Peripheral blood mononuclear cell (primary cell): ENCODE measurements around the gene ARMS2.

- PRO-cap, 8 experiments = no peak in any of the 8 experiments
These were observed 24.4 kb downstream of the TACC2 start for GRCh38 chr10:122013146-122013918.

GRCh38 chr10:122087039-122087736 is 98.2 kb downstream of the TACC2 start:
- PRO-cap, 8 experiments = no peak in any of the 8 experiments

DNA sequence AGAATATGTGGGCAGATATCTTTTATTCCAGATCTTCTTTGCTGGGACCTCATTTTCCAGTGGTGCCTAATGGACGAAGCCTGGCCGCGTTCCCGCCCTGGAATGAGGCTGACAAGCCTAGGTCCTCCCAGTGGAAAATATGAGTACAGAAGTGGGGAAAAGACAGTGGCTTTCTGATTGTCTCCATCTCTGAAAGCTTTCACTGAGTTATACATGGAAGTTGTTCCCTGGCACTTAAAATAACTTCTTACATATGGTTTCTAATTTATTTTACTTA is 139.4 kb downstream of the TACC2 start:
- PRO-cap, 8 experiments = no peak in any of the 8 experiments

DNA sequence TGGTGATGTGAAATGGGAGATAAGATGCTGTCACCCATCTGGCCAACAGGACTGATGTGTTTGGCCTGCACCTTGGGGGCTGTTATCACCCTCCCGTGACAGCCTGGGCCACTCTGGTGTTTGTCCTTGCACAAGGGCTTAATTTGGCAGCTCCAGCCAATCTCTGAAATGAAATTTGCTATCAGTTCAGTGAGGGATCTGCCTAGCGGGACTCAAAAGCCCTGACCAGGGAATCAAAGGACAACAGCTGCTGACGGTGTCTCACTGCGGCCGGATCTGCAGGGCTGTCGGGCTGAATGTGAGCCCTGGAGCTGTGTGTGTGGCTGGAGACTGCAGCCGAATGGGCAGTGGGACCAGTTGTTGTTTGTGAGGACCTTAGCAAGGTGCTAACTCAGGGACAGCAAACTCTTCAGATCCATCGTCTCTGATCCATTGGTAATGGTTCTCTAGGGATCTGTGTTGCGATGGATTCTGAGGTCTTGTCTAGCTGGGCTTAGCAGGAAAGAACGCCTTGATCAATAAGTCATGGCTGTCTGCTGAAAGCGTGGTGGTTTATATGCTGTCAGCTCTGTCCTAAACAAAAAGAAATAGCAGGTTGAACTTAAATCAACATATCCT is 131.2 kb upstream of the BTBD16 start:
- PRO-cap, 8 experiments = no peak in any of the 8 experiments

- PRO-cap, 8 experiments = no peak in any of the 8 experiments
These were observed 39.0 kb downstream of the BTBD16 start for GRCh38 chr10:122309955-122310721.

- PRO-cap, 8 experiments = no peak in any of the 8 experiments
These were observed 35.5 kb upstream of the PLEKHA1 start for GRCh38 chr10:122338846-122339508.

DNA sequence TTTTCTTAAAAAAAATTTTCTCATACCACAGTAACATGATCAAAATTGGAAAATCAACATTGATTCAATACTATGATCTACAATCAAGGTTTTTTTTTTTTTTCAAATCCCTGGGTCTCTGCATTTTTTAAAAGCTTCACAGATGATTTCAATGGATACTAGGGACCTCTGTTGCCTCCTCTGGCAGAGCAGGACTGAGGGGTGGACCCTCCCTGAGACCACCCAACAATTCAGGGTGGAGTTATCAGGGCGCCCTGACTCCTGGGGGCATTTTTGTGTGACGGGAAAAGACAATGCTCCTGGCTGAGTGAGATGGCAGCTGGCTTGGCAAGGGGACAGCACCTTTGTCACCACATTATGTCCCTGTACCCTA is at the start of gene ARMS2:
Gene ARMS2, plus strand, starts transcription at position 300 of the 373 bp plus-strand sequence.
- PRO-cap, 8 experiments = no peak in any of the 8 experiments

DNA sequence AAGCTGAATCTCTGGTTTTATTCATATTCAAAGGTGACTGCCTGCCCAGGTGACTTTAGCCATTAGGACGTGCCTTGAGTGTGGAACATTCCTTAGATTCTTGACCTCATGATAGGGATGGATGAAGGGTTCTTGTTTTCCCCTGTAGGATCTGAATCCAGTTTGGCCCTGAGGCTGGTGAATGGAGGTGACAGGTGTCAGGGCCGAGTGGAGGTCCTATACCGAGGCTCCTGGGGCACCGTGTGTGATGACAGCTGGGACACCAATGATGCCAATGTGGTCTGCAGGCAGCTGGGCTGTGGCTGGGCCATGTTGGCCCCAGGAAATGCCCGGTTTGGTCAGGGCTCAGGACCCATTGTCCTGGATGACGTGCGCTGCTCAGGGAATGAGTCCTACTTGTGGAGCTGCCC is 25.4 kb downstream of the DMBT1 start:
- PRO-cap, 8 experiments = no peak in any of the 8 experiments

DNA sequence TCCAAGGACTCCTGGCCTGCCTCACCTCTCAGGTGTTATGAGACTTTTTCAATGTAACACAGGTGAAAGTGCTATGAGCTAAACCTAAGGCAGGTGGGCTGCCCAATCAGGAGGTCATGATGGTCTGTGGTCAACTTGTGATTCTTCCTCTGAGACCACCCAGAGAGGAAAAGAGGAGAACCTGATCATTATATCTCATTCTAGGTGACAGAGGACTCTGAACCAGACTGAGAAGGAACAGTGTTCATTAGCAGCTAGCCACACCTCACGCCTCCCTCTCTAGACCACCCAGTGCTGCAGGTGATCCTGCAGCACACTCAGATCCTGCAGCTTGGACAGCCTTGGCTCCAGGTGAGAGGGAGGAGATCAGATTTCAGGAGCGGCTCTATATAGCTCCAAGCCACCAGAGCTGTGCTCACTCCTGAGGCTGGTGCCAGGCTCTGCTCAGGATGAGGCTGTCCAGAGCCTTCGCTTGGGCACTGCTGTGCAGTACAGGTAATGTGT is 15.5 kb upstream of the SPADH start:
- PRO-cap, 8 experiments = no peak in any of the 8 experiments

DNA sequence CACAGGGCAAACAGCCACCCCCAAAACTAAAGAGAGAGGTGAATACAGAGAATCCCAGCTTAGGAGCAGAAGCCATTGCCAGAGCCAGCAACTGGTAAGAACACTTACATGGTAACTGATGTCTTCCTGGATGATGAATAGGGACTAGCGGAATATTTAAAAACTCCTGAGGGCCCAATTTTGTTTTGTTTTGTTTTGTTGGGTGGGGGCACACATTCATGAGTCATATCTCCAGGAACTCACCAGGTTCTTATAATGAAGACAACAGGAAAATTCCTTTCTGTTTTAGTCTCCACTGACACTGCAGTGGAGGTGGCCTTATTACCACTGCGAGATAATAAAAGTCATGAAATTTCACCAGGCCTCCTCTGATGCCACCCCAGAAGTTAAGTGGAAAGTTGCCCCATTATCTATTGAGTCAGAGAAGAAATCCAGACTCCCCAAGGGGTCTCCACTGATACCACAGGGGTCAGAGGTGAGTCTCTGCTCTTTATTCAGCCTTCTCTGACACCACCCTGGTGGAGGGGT is 6.6 kb upstream of the CUZD1 start:
- PRO-cap, 8 experiments = no peak in any of the 8 experiments

DNA sequence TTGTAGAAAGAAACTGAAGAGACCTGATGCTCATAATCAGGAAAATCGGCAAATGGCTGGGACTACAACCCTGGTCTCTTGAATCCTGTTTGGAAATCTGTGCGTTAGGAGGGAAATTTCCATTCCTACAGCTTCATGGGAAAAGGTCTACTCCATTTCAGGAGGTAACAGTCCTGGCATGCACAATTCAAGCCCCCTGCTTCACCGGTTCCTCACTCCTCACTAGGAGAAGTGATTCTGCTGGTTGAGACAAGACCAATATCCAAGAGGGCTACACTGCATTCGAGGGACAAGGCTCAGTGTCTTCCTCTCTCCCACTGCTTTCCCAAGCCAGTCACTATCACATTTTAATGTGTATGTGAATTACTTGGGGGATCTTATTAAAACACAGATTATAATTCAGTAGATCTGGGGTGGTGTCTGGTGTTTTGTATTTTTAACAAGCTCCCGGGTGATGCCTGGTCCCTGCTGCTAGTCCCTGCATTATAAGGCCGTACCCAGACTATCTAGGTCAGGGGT is 11.4 kb downstream of the IKZF5 start:
- PRO-cap, 8 experiments = peak in 5 of 8 experiments; most common minus-strand start position 221 of the sequence (in 4)

DNA sequence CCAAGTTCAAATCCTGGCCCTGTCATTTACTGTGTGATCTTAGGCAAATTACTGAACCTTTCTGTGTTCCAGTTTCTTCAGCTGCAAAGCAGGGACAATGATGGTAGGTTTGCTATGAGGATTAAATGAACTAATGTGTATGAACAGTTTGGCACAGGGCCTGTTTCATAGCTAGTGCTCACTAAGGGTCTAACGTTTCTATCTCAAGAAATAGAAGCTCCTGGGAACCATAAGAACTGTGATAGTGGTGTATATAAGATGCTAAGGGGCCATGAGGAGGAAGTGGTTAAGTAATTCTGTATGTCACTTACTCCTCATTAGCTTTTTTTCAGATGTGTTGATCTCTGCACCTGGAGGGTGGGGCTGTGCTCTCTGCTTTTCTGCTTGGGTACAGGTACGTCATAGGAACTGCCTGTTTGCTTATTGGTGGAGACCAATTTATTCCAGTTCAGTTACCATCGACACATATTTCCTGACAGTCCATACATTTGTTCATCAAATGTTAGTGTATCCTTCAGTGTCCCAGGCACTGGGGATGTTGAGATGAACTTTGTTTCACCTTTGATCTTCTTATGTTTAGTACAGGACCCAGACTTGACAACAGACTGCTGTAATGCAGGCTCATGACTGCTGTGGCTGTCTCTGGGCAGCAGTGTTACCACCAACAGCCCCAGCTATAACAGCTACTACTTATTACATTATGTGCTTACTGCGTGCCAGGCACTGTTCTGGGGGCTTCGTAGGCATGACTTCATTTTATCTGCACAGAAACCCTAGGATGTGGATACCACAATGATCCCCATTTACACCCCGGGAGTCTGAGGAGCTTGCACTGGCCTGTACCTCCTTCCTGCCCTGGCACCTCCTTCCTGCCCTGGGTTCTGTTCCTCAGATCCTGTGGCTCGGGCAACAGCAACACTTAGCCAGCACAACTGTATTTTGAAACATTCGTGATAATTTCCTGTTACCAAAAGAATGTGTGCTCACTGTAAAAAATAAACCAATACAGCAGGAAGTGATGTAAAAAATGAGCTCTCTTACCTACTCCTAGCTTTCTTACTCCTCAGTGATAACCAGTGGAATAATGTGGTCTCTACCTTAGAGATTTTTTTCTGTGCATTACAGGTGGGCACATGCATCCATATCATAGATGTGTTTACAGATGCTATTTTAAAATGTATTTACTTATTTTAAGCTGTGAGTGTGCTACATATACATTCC is 87.4 kb downstream of the BUB3 start:
- PRO-cap, 8 experiments = peak in 7 of 8 experiments; most common plus-strand start position 331 of the sequence (in 7); most common minus-strand start position 871 of the sequence (in 5)

GRCh38 chr10:124021091-124021724 is 72.2 kb downstream of the CHST15 start:
- PRO-cap, 8 experiments = no peak in any of the 8 experiments

- PRO-cap, 8 experiments = peak in 6 of 8 experiments; most common plus-strand start chr10:124074699 (in 3); most common minus-strand start chr10:124074620 (in 6)
These were observed 18.8 kb downstream of the CHST15 start for GRCh38 chr10:124074468-124075087.

GRCh38 chr10:124151960-124152525 is 58.6 kb upstream of the CHST15 start:
- PRO-cap, 8 experiments = peak in 3 of 8 experiments; most common plus-strand start chr10:124152381 (in 3); most common minus-strand start chr10:124152359 (in 1)

DNA sequence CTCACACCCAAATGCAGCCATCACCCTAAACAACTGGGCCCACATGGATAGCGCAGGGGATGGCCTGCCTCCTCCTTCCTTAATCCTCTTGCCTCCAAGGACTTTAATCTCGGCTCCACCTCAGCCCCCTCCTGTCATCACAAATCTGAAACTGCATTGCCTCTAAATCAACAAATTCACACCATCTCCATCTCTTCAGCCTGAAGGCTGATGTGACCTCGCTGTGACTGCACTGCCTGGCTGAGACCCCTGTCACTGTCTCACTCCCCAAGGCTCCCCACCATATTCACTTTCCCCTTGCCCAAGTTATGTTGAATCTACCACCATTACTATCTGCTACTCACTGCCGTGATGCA is 71.7 kb upstream of the CHST15 start:
- PRO-cap, 8 experiments = no peak in any of the 8 experiments

DNA sequence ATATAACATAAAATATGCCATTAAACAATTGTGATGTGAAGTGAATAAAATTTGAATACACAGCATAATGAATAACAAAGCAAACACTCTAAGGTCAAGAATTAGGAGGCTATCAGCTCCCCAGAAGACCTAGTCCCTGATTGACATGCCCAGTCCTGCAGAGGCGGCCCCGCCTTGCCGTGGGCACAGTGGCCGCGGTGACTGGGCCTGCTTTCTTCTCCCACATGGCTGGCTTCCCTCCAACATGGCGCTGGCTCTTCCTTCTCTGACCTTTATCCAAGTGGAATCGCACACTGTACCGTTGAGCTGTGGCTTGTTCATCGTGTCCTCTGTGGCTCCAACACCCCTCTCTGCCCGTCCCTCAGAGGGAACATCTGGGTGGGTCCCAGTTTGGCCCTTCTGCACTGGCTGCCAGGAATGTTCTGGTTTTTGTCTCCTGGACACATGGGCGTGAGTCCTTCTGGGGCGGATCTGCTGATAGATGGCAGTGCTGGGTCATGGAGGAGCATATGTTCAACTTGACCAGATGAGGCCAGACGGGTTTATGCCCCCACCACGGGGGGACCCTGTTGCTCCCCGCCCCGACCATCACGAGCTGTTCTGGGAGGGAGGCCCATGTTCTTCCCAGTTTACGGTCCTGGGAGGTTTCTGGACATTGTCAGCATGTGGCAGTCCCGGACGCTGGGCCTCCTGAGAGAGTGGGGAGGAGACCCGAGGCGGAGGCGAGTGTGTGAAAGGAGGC is 63.4 kb downstream of the LHPP start:
- PRO-cap, 8 experiments = no peak in any of the 8 experiments

GRCh38 chr10:124560039-124561058 is 98.7 kb downstream of the LHPP start:
- PRO-cap, 8 experiments = no peak in any of the 8 experiments

- PRO-cap, 8 experiments = peak in 3 of 8 experiments; most common minus-strand start chr10:124607141 (in 3)
These were observed 137.2 kb downstream of the FAM53B start for GRCh38 chr10:124606854-124607562.

DNA sequence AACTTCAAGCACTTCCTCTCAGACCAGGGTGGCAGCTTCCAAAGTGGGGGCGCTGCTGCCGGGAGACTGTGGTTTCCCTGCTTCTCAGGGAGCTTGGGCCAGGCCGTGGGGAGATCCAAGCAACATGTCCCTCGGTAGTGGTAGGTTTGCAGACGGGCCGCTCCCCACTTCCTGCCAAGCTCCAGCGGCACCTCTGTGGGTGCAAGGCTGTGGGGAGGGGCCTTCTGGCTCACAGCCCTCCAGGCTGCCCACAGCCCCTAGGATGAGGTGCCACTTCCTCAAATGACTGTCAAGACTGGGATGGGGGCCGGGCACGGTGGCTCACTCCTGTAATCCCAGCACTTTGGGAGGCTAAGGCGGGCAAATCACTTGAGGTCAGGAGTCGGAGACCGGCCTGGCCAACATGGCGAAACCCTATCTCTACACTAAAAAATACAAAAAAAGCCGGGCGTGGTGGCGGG is 132.3 kb downstream of the FAM53B start:
- PRO-cap, 8 experiments = peak in 1 of 8 experiments; most common plus-strand start position 292 of the sequence (in 1); most common minus-strand start position 126 of the sequence (in 1)